Renal cortical epithelial cell (primary cell): ENCODE results near the genes ADGRF3 and DRC1.

DNA sequence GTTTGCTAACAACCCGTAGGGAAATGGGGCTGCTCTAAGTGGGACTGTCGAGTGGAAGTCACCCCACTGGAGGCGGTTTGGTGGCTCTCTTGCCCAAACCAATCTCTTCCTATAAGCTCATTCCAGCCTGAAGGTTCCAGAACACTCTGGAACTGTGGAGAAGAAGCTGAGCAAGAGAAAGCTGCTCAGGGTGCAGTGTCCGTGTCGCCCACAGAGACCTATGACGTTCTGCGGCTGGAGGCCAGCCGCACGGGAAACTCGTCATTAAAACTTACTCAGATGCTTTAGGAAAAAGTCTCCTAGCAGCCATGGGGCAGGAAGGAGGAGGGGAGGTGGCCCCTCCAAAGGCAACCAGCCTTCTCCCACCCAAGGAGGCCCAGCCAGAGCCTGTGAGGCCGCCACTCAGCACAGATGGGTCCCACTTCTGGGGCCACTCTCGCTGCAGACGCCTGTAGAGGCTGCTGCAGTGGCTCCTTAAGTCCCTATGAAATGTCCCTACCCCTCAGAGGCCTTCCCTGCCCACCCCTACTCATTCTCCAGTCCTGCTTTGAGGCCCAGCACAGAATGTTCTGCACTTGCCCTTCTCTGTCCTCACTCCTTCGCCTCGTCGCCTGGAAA lies 41.6 kb downstream of the ADCY3 start:
- RRBS = no CpG with 5 or more reads among the region's 16 CpGs

- RRBS = no CpG with 5 or more reads among the region's 10 CpGs
These were observed 4.2 kb downstream of the ADCY3 start for GRCh38 chr2:24915736-24916346.

DNA sequence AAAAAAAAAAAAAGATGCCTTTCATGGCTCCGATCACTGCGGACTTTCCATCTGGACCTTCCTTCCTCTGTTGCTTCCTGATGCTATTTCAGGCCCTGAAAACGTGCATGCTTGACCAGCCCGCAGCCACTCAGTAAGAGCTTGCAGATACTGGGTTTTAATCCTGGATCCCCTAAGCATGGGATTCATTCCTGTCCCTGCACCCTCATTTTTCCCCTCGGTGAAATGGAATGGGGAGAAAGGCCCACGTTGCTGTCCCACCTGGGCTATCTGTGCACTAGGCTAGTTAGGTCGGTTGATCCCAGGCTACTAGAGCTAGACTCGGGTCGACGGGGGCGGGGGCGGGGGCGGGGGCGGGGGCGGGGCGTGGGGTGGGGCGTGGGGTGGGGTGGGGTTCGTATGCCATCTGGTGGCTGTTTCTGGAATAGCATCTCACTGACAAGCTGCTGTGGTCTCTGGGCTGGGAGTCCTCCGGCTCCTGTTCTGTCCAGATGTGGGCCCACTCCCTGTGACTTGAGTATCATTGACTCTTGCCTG lies 39.3 kb downstream of the POMC start:
- RRBS = no CpG with 5 or more reads among the region's 19 CpGs

DNA sequence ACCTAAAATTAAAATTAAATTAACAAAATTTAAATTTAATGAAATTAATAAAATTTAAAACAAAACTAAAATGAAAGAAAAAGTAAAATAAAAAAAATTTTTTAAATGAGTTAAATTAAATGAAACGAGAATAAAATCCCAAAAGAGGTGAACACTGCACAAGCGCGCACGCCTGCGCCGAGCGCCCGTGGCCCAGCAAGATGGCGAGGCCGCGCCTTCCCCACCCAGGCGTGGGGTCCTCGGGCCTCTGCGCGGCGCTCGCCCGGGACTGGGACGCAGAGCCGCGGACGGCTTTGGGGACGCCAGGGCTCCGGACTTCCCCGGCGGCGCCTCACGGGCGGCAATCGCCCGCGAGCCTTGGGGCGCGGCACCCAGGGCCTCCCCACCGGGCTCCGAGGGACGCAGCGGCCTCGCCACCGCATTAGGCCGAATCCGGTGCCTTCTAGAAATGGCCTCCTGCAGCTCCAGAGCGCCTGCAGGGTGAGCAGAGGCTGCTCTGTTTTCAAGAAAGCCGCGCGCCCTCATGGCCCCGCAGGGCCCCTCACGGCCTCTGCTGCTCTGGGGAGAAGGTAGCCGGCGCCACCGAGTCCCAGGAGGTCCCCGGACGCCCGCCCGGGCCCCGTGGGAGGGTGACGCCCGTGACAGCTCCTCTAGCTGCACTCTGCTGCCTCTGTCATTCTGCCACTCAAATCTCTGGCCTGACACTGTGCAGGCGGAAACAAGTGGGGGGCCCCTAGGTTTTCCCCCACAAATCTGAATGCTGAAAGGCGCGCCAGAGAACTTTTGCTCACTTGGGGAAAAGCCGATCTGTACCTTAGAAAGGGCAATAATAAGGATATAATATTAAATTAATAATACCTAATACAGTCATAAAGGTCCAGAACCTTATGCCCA lies 35.9 kb upstream of the POMC start:
- RRBS = 7% methylated on average over 25 of the region's 62 CpGs

DNA sequence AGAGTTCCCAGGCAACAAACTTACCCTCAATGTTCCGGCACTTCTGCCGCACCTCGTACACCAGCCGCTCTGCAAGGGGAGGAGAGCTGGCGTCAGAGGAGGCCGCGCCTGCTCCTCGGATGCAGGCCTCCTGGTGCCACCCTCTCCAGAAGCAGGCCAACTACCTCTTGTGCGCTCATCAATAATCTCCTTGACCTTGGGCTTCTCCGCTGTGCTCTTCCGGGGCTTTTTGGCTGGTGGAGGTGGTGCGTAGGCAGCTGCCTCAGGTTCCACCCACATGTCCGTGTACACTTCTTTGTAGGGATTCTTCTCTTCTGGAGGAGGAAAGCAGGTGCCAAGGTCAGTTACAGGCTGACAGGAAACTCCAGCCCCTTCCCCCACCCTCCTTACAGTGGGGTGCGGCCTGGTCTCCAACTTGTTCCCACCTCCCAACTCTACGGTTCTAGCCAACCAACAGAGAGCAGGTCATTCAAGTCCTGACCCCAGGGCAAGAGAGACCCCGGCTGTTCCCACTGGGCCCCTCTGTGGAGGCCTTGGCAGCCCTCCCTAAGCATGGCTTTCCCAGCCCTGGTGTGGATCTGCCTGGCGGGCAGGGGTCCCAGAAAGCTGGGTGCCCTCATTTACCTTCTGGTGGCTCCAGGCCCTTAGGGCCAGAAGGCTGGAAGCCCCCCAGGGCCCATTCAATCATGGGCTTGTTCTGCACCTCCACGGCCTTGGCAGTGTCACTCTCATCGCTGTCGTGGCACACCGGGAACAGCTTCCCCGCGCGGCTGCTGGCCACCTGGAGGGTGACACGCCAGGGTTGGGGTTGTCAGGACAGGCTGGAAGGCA lies 77.8 kb upstream of the POMC start:
- RRBS = no CpG with 5 or more reads among the region's 25 CpGs

DNA sequence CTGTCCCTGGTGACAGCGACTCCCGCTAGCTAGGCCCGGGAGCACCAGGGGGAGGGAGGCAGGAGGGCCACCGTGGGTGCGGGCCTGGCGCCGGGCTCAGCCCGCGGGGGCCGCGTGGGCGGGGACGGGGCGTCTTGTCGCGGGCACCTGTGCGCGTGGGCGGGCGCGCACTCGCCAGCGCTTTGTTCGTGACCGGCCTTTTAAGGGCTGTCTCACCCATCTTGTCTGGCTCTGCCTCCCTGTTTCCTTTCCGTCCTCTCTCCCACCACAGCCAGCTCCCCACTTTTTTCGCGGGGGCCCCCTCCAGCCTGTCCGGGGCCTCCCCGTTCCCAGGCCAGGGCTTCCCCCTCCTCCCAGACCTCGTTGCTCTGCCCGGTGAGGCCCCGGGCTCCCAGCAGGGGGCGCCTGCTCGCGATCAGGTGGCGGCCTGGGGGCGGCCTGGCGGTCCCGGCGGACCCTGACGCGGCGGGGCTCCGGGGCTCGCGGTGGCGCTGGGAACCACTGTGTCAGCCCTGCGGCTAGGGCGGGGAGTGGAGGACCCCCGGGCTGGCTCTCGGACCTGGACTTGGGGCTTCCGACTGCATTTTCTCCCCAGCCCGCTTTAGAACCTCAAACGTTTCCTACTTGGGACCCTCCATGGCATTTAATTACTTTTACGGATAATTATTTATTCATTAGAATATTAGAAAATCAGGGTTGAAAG lies 64.6 kb downstream of the DNMT3A start:
- RRBS = 5% methylated on average over 26 of the region's 56 CpGs

GRCh38 chr2:25324884-25325397 lies 16.8 kb downstream of the DNMT3A start:
- RRBS = no CpG with 5 or more reads among the region's 9 CpGs

- RRBS = no CpG with 5 or more reads among the region's 3 CpGs
These were observed 106.8 kb downstream of the DTNB start for GRCh38 chr2:25566509-25567041.

DNA sequence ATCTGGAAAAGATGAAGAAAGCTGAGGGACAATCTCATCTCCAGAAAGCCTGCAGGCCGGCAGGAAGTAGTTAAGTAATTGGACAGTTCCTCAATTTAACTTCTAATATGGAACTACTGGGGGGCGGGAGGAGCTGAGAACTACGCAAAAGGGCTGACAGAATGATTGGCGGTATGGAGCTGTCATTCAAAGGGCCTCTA lies 91.0 kb downstream of the DTNB start:
- RRBS = no CpG with 5 or more reads among the region's 4 CpGs

GRCh38 chr2:25794405-25794908 lies 83.8 kb downstream of the ASXL2 start:
- RRBS = no CpG with 5 or more reads among the region's 3 CpGs

- RRBS = no CpG with 5 or more reads among the region's 4 CpGs
These were observed 32.2 kb downstream of the RAB10 start for GRCh38 chr2:26065890-26066643.

- RRBS = no CpG with 5 or more reads among the region's 5 CpGs
These were observed 39.6 kb downstream of the RAB10 start for GRCh38 chr2:26073188-26074272.

- RRBS = no CpG with 5 or more reads among the region's 8 CpGs
These were observed 21.5 kb downstream of the GAREM2 start for GRCh38 chr2:26194170-26194974.

DNA sequence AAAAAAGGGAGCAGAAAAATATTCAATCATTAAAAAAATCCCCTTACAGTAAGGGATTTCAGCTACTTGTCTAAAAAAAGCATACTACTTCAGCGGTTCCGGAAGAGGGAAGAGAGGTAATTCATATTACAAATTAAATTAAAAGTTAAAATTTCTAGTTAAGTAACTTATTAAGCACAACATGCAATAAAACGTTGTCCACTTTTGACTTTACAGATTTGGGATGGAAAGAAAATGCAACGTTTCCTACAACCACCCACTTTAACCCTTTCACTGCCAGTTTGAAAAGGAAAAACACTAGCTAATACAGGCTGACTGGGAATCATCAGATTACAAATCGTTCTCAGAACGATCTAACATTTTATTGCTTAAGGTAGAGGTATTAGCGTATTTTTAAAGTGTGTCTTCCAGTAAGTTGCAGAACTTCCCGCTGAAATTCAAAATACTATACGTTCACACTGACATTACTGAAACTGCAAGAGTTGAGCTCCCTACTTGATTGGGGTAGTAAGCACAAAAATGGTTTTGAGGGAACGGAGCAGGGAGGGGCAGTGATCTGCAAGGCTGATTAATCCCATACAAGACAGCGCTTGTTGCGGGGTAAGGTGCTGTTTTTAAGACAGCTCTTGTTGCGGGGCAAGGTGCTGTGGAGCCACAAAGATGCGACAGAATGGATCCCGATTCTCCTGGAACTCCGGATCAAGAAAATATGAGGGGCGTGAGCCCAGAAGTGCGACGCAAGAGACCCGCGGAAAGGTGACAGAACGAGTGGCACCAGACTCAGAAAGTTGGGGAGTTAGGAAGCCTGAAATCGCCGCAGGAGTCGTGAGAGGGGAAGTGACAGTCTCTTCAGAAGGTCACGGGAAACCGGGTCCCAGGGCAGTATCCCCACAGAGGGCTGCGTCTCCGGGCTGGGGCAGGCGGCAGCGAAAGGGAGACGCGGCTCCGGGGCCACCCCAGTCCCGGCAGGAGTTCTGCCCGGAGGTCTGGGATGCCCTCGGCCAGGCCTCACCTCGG lies 606 bp downstream of the HADHA start:
- RRBS = 2% methylated on average over 8 of the region's 38 CpGs

GRCh38 chr2:26273419-26273870 lies 28.7 kb downstream of the HADHB start:
- RRBS = no CpG with 5 or more reads among the region's 2 CpGs

DNA sequence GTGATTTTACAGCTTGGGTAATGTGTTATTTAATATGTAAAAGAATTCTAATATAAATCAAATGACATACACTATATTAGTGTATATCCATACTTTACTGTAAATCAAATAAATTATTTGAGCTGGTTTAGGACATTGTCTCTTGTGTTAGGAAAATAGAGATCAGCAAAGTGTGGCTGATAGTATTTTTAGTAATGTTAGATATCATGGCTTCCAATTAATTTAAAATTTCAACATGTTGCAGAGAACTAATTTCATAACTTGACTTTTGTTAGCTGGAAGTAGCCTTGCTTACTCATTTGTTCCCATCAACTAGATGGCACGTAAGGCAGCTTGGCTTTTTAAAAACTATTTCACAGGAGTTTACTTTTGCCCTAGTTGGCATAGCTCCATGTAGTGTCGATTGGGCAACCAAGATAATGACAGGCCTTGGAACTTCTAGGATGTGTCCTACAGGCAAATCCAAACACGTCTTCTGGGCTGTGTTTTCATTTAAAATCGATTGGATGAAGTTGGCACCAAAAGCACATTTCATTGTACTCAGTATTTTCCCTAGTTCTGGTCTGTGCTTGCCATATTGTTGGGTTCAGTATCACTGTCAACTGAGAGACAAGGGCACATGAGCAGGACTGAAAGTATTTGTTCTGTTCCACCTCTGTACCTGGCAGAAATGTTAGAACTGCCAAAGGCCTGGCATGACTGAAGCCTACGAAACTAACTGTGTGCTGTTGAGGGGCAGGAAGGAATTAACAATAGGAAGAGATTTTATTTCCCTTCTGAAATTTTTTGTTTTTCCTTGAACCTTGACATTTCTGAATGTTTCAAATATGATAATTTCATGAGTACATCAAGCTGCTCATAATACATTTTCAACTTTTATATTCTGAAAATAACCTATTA lies 29.4 kb downstream of the HADHB start:
- RRBS = no CpG with 5 or more reads among the region's 5 CpGs

- RRBS = 3% methylated on average over 11 of the region's 37 CpGs
These were observed at the start of gene ADGRF3 for GRCh38 chr2:26346425-26347281. Gene ADGRF3, minus strand, starts transcription at chr2:26346789.

DNA sequence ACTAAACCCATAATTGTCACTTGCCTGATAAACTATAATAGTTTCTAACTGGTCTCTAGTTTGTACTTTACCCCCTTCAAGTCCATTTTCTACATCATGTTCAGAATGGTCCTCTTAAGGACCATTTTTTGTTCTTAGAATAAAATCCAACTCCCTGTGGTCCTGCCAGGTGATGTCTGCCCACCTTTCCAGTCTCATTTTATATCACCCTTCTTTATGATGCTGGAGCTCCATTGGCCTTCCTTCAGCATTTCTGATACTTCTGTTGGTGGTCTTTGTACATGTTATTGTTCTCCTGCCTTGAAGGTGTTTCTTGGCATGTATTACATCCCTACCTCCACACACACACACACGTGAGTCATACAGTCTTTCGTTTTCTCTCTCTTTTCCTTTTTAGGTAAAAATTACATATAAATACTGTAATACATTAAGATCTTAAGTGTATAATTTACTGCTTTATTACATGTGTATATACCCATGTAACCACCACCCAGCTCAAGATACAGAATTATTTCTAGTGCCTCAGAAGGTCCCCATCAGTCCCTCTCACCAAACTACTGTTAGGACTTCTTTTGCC lies 10.1 kb upstream of the ADGRF3 start:
- RRBS = no CpG with 5 or more reads among the region's 2 CpGs

- RRBS = 1% methylated on average over 31 of the region's 68 CpGs
These were observed at the start of gene DRC1 for GRCh38 chr2:26401485-26402508. Gene DRC1, plus strand, starts transcription at chr2:26401920.

DNA sequence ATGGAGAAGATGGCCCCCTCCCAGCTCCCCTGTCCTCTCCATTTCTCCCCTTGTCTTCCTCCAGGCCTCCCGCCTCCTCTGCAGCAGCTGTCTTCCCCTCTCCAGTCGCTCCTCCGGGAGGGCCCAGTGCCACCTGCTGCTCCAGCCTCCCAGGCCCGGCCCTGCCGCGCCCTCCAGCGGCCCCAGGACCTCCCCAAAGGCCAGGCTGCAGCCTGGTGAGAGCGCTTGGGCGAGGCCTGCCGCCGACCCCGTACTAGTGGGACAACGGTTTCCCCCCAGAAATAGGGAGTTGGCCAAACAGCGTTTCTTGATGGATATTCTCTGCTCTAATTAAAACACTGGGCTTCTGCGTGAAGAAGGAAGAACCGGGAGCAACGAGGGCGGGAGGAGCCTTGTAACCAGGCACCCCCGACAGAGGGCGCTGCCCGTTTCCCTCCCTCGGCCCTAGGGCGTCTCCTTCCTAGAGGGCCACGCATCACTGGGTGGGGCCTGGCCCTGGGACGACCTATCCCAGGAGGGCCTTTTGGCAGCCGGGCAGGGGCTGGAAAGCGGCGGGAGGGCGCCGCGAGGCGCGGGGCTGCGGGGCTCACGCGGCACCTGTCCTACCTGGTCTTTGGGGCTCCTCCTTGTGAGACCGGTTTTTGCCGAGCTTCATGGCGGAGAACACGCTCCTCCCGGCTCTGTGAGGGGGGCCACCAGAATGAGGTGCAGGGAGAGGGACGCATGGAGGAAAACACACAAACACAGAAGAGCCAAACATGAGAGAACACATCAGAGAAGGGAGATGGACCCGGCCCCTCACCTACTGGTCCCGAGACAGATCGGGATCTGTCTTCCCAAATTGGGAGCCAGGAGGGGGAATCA lies 55.2 kb downstream of the OTOF start:
- RRBS = 7% methylated on average over 3 of the region's 45 CpGs